GM19240 (cell line): Measurements from ENCODE around the gene TMED10.

DNA sequence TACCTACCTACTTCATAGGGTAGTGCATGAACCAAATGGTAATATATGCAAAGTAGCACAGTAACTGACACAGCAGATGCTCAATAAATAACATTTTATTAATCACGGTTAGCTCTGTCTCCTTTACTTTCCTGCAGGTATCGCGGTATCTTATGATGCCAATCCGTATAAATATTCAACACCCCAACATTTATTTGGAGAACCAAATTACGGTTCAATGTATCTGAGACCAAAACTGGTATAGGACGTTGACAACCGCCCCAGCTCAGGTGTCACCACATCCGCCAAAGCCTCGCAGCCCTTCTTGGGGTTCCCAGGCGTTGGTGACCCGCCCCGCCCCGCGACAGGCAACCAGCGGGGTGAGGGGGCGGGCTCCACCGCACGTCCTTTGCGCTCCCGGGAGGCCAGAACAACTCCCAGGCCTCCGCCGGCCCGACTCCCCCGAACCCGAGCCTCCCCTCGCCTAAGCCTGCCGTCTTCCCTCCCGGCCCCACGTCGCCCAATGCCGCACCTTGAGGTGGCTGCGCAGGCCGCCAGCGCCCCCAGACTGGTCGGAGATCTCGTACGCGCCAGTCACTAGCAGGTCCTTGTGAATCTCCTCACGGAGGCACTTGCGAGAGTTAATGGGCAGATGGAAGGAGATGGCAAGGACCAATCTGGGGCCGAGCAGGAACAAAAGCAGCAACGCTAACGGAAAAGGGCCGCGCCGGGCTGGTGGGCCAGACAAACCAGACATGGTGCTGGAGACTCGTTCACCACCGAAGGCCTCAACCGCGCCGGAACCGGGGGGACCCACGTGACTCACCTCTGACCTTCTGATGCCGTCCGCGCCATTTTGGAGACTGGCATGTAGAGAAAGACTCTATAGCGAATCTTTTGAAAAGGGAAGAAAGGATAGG, at the start of gene TMED10:
TMED10 (minus strand) TSS at position 769 of the 899 bp plus-strand sequence.
- RRBS, result 2% methylated on average over 13 of the region's 57 CpGs

DNA sequence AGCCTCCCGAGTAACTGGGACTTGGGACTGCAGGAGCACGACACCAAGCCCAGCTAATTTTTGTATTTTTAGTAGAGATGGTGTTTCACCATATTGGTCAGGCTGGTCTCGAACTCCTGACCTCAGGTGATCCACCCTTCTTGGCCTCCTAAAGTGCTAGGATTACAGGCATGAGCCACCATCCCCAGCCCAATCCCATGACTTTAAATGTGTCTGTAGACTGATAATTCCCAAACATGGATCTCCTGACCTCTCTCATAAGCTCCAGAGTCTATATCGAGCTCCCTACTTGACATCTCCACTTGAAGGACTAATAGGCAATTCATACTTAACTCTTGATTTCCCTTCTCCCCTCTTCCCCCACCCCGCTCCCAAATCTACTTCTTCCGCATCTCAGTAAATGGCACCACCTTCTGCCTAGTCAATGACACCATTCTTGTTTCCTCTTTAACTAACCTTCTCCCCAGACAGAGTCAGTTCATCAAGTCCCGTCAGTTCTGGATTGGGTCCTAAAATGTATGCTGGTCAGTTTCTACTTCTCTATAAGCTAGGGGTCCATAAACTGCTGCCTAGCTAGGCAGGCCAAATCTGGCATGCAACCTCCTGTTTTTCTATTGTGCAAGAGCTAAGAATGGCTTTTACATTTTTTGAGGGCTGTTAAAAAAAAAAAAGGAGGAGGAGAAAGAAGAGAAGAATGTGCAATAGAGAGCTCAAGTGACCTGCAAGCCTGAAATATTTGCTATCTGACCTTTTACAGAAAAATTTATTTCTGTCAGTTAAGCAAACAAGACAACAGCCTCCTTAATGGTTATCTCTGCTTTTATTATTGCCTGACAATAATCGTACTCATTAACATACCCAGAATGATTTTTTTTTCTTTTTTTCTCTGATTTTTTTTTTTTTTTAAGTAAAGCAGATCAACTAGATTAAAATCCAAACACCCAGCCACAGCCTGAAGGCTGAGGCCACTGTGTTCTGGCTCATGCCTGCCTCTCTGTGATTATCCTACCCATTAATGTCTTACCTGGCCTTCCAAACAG, 6.3 kb upstream of the TMED10 start:
- RRBS, result no CpG with 5 or more reads among the region's 8 CpGs

DNA sequence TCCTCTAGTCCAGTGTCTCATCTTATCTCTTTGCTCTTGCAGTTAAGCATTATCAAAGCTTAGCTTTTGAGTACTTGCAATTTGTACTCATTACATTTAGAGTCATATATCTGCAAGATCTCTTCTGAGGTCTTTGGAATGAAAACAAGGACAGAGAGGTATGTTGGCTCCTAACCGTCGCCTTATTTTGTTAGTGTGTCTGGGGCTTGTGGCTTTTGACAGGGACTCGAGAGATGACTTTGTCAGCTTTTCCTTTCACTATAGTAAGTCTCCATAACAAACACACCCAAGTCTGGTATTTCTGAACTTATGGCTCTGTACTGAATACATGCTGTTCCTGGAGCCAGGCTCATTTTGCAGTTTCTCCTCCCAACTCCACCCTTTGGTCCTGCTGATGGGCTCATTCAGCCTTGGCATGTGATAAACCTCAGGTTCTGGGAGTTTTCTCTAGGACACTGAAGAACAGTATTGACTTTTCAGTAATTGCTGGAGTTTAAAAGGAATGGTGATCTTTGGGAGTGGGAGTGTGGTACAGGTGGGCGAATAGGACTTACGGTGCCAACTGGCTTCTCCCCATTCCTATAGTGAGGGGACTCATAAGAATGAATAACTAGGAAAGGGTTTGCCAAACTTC, 27.7 kb upstream of the TMED10 start:
- RRBS, result no CpG with 5 or more reads among the region's 5 CpGs

DNA sequence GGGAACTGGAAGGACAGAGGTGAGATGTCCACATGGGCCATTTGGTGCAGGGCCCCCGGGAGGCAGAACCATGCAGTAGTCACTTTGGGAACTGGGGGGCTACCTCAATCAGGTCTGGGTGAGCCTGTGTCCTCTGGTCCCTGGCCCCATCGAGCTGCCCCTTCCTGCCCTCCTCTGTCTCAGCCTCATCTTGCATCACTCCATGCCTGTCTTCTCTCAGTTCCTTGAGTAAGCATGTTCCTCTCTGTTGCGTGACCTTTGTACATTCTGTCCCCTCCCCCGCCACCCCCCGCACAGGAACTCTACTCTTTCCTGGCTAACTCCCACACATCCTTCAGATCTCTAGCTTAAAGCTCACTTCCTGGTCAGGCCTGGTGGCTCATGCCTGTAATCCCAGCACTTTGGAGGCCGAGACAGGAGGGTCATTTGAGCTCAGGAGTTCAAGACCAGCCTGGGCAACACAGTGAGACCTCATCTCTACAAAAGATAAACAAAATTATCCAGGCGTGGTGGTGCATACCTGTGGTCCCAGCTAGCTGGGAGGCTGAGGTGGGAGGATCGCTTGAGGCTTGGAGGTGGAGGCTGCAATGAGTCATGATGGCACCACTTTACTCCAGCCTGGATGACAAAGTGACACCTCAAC, 23.2 kb downstream of the FOS start:
- RRBS, result no CpG with 5 or more reads among the region's 8 CpGs

GRCh38 chr14:75334914-75335272, 56.3 kb downstream of the FOS start:
- RRBS, result no CpG with 5 or more reads among the region's 9 CpGs

DNA sequence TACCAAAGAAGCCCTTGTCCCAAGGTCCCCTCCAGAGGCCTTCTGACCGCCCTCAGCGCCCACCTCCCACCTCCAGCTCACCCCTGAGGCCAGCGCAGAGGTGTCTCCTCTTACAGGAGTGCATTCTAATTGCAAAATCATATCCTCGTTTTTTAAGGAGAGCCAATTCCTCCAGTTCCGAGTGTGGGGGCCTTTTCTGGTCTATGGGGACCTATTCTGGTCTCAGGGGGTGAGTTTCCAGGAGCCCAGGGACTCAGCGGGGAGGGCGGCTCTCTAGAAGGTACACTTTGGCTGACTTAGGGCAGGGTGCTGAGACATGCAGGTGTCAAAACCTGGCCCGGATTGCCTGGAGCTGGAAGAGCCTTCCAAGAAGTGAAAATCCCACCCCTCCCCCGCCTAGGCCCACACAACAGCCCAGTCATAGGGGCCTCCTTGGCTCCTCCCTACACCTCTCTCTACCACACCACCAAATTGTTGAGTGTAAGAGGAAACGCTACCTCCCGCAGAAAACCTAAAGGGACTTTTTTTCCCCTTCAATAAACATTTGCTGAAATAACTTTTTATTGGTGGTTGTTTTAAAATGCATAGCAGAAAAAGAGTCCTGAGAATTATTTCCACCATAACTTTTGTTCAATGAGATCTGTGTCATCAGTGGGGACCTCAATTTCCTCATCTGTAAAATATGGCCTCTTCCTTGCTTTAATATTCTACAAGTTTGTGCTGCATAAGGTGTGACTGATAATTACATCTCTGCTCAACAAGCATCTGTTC, 8.4 kb upstream of the JDP2 start:
- RRBS, result no CpG with 5 or more reads among the region's 11 CpGs

GRCh38 chr14:75470263-75470876, 42.5 kb downstream of the JDP2 start:
- RRBS, result no CpG with 5 or more reads among the region's 13 CpGs

DNA sequence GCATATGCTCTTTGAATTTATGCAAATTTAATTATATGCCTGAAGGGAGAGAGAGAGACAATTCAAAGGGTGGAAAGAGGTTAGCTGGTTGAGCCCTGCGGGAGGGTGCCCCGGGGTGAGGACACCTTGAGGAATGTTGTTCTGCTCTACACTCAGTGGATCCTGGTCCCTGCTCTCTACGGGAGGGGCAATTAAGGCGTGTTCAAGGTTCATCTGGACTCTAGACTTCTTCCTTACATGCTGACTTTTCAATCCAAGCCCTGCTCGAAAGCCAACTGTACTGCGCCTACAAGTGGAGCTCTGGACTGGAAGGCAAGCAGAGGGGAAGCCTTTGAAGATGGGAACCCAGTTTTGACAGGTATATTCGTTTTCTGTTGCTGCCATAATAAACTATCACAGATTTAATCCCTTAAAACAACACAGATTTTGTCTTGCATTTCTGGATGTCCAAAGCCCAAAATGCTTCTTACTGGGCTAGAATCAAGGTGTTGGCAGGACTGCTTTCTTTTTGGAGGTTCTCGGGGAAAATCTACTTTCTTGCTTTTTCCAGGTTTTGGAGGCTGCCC, 46.4 kb downstream of the JDP2 start:
- RRBS, result no CpG with 5 or more reads among the region's 8 CpGs

GRCh38 chr14:75479060-75479433, 43.2 kb upstream of the BATF start:
- RRBS, result no CpG with 5 or more reads among the region's 7 CpGs

GRCh38 chr14:75522943-75523469, 737 bp downstream of the BATF start:
- RRBS, result no CpG with 5 or more reads among the region's 1 CpG

DNA sequence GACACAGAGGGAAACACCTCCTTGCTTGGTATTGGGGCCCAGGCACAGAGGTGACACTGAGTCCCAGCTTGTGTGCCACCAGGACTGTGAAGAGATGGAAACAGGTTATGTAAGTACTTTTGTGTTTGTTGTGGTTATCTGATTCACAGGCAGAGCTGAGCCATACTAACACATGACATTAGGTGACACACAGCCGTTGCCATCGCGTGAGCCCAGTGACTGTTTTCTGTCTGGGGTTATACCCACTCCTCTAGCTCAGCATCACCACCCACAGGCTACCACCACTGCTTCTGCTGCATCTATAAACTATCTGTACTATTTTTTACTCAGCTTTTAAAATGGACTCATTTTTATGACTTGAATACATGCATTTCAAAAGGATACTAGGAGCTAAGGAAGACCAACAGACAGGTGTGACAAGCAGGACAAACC, 12.0 kb upstream of the FLVCR2 start:
- RRBS, result no CpG with 5 or more reads among the region's 3 CpGs

- RRBS, result no CpG with 5 or more reads among the region's 3 CpGs
These were observed 10.0 kb downstream of the ERG28 start for GRCh38 chr14:75650599-75651180.

DNA sequence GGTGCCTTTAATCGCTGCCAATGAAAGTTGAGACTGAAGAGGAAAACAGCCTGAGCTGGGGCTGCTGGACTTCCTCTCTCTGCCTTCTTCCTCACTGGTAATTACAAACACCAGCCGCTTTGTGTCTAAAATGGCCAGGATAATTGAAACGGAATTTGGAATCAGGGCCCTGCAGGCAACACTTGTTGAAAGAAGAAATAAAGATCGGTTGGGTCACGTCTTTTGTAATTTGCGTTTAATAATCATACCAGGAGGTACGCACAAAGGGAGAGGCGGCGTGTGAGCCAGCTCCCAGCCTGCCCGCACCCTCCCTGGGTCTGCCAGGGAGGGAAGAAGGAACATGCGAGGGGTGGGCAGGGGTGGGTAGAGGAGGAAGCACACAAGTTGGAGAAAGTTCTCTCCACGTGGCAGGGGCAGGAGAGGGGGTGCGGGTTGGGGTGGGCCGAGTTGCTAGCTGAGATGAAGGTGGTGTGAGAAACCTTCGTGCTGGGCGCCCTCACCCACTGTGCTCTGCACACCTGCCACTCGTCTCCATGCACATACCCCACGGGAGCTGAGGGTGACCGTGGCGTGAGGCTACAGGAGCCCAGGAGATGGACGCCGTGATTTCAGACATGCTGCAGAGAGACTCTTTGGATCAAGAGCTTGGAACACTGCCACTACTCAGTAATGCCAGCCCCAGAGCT, 51.2 kb upstream of the GPATCH2L start:
- RRBS, result no CpG with 5 or more reads among the region's 22 CpGs

- RRBS, result no CpG with 5 or more reads among the region's 9 CpGs
These were observed 50.4 kb upstream of the GPATCH2L start for GRCh38 chr14:76101270-76101688.

DNA sequence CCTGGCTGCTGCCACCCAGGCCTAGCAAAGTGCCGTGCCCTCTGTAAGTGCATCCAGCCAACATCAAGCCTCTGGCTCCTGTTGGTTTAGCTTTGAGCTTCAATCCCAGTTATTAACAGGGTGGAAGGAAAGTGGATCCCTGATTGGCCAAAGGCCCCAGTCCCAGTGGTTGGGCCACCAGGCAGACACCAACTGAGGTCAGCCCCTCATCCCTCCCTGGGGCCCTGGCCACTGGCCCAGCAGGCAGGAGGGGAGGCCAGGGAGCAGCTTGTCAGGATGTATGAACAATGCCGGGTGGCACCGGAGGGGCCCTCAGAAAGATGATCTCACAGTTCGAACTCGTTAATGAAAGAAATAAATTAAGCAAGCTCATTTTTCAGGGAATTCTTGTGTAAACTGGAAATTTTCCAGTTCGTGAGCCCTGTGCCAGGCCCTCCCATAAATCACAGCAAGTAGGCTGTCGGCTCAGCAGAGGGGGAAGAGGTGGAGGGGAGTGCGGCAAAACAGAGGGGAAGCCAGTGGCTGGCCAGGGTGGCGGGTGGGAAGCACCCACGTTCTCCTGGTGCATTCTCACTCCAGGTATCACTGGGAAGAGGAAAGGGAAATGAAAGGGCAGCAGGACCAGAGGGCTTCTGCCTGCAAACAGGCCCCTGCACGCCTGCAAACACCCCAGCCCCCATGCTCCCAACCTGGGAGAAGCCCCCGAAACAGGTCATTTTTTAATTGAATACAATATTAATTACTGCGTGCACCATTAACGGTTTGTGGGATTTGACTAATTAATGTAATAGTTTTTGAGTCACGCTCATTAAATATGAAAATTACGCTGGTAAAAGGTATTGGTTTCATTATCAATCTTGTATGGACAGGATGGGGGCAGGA, 176.9 kb upstream of the VASH1 start:
- RRBS, result no CpG with 5 or more reads among the region's 16 CpGs

- RRBS, result no CpG with 5 or more reads among the region's 13 CpGs
These were observed 45.9 kb upstream of the VASH1 start for GRCh38 chr14:76715056-76715983.

DNA sequence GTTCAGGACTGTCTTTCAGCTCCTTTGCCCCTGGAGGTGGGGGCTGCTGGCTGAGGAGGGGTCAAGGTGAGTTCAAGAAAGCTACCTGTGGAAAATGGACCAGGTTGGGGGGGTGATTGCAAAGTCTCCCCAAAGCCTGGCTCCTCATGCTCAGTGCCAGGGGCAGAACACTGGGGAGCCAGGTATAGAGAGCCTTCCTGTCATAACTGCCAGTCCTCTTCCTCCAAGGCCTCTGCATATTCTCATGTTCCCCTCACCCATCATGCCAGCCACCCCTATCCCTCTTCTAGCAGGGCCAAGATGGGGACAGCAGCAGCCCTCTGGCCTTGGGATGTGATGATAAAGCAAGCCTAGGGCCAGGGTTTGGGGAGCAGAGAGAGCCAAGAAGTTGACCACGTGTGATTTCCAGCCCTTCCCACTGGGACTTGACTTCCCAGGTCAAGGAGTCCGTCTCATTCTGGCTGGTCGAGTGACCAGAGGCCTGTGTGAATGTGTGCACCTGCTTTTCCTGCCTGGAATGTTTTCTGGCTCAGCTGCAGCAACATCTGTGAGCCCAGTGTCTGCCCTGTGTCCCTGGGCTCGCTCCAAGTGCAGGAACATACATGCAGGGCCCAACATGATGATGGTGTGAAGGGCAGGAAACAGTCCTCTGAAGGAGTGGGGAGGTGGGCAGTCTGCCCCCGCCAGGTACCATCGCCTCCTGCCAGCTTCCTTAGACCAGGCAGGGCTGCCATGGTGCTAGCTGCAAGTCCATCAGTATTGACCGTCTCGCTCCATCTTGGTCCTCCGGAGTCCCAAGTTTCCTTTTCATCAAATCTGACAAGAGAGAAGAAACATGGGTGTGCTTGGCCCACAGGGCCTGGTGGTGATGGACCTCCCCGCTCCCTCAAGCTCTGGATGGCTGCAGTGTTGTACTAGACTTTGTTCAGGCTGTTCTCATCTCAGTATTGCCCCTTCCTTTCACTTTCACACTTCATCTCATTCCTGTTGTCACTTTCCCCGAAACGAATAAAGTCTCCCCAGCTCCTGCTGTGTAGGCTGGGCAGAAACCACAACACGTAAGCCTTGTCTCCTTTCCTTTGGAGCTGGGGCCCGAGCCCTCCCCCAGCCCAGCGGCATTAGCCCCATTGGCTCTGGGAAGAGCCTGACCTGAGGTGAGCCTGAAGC, 21.1 kb downstream of the VASH1 start:
- RRBS, result no CpG with 5 or more reads among the region's 15 CpGs

GRCh38 chr14:76922365-76922959, 96.3 kb downstream of the LRRC74A start:
- RRBS, result no CpG with 5 or more reads among the region's 14 CpGs

DNA sequence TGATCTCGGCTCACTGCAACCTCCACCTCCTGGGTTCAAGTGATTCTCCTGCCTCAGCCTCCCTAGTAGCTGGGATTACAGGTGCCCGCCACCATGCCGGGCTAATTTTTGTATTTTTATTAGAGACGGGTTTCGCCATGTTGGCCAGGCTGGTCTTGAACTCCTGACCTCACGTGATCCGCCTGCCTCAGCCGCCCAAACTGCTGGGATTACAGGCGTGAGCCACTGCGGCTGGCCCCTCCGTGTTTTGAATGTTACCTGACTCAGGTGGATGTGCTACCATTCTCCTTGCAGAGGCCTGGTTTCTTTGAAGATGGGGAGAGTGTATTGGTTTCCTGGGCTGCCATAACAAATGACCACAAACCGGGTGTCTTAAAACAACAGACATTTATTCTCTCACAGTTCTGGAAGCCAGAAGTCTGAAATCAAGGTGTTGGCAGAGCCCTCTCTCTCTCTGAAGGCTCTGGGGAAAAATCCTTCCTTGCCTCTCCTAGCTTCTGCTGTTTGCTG, 98.0 kb downstream of the IRF2BPL start:
- RRBS, result no CpG with 5 or more reads among the region's 12 CpGs

- RRBS, result no CpG with 5 or more reads among the region's 6 CpGs
These were observed 80.3 kb downstream of the IRF2BPL start for GRCh38 chr14:76948253-76948613.